Kidney (tissue), 2 donors: Measurements from ENCODE around the gene TMEM273.

DNA sequence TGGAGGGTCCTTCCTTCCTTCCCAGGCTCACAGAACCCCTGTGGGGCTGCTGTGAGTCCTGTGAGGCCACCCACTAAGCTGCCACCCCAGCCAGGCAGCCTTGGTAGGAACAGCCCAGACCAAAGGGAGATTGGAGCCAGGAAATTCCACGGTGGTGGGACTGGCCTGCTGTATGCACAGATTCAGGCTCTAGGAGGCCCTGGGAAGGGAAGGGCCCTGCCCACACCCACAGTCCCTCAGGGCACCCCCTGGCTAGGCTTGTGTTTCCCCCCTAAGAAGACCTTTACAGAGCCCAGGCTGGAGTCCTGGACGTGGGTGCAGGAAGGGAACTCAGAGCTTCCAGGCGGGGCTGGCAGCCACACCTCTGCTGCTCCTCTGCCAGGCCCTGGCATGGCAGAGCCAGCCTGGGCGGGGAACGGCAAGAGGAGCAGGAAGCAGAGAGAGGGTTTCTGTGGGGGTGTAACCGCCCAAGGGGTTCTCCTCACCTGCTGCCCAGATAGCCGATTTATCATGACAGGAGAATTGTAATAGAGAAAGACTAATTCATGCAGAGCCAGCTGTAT lies 32.9 kb downstream of the GPRIN2 start:
- PRO-cap, result no peak
- RRBS, result no CpG with 5 or more reads among the region's 7 CpGs

GRCh38 chr10:46542877-46543125 lies 13.7 kb downstream of the GPRIN2 start:
- PRO-cap, result no peak
- RRBS, result no CpG with 5 or more reads among the region's 1 CpG

DNA sequence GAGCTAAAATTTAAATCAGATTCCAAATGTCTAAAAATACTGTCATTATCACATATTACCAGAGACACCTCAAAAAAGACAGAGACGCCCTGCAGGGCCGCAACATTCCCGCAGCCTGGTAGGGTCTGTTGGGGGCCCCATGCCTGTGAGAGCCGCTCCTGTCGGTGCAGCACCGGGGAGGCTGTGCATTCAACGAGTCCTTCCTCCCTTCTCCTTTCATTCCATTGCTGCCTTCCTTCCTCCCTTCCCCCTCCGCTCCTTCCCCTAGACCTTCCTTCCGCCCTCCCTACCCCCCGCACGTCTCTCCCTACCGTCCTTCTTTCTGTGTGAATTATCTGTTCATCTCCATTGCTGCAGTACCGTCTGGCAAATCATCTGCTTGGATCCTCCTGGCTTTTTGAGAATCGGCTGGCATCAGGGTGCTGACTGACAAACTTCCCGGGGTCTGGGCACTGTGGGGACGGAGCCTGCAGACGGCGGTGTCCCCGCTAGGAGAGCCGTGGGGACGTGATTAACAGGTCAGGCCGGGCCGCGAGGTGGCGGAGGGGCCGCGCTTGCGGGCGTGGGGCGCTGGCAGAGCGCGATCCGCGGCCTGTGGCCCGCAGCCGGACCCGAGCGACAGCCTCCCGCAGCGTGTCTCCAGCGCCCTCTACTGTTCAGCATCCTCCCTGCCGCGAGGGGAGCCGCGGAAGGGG lies 18.7 kb downstream of the SYT15 start:
- PRO-cap, result no peak
- RRBS, result 0% methylated on average over 5 of the region's 45 CpGs

GRCh38 chr10:47026056-47026322 lies 114.8 kb downstream of the PTPN20 start:
- PRO-cap, result no peak
- RRBS, result no CpG with 5 or more reads among the region's 6 CpGs

DNA sequence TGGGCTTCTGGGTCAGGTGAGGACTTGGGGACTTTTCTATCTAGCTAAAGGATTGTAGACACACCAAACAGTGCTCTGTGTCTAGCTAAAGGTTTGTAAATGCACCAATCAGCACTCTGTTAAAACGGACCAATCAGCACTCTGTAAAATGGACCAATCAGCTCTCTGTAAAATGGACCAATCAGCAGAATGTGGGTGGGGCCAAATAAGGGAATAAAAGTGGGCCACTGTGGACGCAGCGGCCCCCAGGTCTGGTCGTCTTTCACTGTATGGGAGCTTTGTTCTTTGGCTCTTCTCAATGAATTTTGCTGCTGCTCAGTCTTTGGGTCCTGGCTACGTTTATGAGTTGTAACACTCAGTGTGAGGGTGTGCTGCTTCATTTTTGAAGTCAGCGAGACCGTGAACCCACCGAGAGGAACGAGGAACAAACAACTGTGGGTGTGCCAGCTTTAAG lies 171.1 kb downstream of the PTPN20 start:
- PRO-cap, result no peak
- RRBS, result no CpG with 5 or more reads among the region's 9 CpGs

GRCh38 chr10:47166836-47167096 lies 133.2 kb upstream of the GDF10 start:
- PRO-cap, result no peak
- RRBS, result no CpG with 5 or more reads among the region's 4 CpGs

DNA sequence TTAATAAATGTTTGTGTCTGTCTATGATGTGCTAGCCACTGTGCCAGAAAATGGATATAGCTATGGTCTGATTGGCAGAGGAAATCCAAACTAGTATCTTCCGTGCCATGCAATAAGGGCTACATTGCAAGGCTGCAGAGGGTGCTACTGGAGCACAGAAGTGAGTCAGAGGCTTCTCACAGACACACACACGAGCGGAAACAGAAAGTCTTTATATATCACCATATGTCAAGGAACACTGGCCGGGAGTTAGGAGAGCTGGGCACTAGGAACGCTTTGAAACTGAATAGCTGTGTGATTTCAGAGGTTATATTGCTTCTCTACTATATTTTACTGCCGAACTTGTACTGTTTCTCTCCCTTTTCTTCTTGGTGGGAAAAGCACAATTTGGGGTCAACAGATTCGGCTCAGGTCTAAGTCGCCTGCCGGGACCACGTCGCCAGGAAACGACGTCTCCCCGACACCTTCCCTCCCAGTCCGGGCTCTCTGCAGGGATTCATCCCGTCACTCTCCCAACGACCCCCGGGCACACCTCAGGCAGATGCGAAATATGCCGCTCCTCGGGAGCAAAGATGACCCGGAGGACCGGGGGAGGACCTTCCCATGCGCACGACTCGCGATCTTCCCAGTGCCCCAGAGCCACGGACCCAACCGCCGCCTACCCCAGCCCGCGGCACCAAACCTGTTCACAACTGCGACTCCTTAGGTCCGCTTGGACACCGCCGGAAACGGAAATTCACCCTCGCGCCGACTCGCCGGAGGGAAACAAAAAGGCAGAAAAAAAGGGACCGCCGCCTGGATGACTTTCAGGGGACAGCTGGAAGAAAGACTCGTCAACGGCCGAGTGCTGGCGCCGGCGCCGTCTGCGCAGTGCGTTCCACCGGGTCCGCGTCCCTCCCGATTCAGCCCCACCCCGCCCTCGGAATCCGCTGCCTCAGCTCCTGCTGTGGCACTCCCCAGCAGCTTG lies 29.6 kb upstream of the AGAP9 start:
- PRO-cap, result bidirectional peak, plus-strand start at position 776 of the sequence, minus-strand start at position 704 of the sequence
- RRBS, result no CpG with 5 or more reads among the region's 60 CpGs

- PRO-cap, result no peak
- RRBS, result no CpG with 5 or more reads among the region's 5 CpGs
Observed at GRCh38 chr10:47706560-47706985, 56.8 kb downstream of the SYT15B start.

DNA sequence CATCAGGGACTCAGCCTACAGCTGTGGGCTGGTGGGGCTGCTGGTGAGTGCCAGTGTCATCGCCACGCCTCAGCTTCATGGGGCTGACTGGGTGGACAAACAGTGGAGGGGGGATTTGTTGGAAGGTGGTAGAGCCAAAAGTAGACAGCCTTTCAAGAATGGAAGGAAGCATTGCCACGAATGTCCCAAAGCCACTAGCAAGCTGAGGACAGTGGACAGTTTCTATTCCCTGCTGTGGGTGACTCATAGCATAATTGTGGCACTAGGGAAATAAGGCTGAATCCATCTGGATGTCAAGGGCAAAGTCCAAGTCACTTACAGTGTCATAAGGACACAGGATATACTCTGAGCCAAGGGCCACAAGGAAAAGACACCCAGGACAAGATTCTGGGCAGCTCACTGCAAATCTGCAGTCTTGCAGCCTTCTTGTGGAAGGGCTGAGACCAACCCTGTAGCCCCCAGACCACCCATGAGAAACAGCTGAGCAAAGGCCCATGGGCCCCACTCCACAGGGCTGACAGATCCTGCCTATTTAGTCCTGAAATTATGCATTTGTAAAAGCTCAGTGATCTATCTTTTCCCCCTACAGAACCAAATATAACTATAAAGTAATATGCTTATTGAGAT lies 79.6 kb downstream of the FRMPD2 start:
- PRO-cap, result no peak
- RRBS, result no CpG with 5 or more reads among the region's 3 CpGs

DNA sequence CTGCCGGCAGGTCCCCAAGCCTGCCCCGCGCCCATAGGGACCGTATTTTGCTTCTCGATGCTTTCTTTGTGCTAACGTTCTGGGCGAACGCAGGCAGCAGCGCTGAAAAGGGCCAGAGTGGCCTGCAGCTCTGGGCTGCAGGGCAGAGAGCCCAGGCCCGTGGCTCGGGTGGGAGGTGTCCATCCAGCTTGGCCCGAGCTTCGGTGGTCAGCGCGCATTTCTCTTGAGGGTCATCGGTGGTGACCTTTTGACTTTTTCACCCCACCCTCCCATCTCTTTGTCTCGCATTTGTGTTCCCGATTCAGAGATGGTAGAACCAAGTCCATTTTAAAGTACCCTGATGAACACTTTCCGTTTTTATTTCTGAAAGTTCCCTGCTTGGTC lies 771 bp downstream of the MAPK8 start:
- PRO-cap, result no peak
- RRBS, result no CpG with 5 or more reads among the region's 19 CpGs

DNA sequence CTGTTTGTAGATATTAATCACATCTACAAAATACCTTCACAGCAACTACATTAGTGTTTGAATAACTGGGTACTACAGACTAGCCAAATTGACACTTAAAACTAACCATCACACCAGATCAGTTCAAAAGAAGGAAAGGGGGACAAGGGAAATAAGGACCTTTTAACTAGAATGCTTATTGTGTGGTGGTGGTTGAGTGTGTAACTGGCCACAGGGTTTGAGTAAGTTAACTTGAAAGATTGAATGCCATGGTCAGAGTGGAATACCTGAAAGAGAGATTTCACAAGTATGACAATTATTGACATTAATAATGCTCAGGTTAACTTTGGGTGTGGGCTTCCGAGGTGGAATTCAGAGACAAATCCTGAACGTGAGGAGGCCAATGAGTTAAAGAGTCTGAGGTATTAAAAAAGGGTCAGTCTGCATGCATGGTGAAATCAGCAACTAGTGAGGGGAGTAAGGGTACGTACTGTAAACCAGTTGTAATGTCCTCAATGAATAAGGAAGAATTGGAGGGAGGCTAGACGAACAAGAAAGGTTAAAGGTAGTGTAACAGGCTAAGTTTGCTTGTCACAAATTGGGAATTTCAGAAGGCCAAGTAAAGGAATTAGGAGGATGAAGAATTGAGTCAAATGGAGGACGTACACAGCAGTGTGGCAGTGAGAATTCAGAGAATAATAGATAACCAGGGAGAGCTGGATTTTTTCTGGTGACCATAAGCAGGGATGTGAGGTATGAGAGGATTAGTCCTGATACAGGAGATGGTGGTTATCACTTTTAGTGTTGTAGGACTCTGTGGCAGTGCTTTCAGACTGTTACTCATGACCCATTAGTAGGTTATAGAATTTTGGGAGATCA lies 12.0 kb downstream of the MAPK8 start:
- PRO-cap, result no peak
- RRBS, result no CpG with 5 or more reads among the region's 5 CpGs

- PRO-cap, result no peak
- RRBS, result no CpG with 5 or more reads among the region's 3 CpGs
Observed at GRCh38 chr10:48342343-48342946, 36.0 kb downstream of the MAPK8 start.

GRCh38 chr10:48354101-48354778 lies 47.8 kb downstream of the MAPK8 start:
- PRO-cap, result no peak
- RRBS, result no CpG with 5 or more reads among the region's 5 CpGs

- PRO-cap, result no peak
- RRBS, result no CpG with 5 or more reads among the region's 5 CpGs
Observed at GRCh38 chr10:48577037-48577455, 27.8 kb downstream of the ARHGAP22 start.

- PRO-cap, result no peak
- RRBS, result no CpG with 5 or more reads among the region's 1 CpG
Observed at GRCh38 chr10:48623615-48623829, 18.6 kb upstream of the ARHGAP22 start.

- PRO-cap, result no peak
- RRBS, result no CpG with 5 or more reads among the region's 1 CpG
Observed at GRCh38 chr10:48677986-48678414, 6.7 kb upstream of the WDFY4 start.

DNA sequence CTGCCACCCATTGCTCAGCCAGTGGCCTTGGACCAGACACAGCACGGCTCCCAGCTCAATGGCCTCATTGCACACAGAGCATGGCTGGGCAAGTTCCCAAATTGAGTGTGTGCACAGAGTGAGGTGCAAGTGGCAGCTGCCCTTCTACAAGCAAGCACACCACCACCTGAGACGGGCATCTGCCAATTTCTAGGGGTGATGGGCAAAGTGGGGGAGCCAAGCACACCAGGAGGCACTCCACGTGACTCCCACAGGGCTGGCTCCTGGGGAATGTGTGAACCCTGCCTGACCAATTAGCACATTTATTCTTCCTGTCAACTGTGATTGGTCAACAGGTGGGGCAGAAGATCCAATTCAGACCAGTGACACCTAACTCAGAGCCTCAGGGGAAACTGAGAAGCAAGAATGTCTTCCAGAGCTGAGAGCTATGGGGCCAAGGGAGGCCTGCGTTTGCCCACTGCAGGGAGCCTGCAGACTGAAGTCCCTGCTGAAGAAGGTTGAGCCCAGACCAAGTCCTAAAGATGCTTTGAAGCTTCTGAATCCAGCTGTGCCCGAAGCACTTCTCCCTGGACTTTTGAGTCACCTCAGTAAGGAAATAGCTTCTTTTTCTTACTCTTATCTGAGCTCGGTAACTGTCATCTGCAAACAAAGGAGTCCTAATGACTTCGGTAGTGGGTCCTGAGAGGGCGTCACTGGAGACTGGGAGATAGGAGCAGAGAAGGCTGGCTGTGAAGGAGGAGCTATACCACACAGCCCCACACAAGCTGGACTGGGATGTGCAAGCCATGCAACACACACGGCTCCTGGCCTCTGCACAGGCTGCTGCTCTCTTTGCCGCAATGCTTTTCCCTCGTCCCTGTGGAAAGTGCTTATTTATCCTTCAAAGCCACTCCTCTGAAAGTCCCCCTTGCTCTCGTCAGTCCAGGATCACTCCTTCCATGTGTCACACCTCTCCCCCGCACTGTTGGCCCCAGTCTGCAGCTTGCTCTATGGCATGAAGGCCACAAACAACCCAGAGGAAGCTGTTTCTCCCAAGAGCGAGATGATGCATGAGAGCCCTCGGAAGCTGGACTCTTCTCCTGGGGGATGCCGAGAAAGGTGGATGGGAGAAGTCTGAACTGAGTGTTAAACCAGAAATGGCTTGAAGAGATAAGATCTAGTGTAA lies 15.2 kb downstream of the TMEM273 start:
- PRO-cap, result no peak
- RRBS, result no CpG with 5 or more reads among the region's 16 CpGs

DNA sequence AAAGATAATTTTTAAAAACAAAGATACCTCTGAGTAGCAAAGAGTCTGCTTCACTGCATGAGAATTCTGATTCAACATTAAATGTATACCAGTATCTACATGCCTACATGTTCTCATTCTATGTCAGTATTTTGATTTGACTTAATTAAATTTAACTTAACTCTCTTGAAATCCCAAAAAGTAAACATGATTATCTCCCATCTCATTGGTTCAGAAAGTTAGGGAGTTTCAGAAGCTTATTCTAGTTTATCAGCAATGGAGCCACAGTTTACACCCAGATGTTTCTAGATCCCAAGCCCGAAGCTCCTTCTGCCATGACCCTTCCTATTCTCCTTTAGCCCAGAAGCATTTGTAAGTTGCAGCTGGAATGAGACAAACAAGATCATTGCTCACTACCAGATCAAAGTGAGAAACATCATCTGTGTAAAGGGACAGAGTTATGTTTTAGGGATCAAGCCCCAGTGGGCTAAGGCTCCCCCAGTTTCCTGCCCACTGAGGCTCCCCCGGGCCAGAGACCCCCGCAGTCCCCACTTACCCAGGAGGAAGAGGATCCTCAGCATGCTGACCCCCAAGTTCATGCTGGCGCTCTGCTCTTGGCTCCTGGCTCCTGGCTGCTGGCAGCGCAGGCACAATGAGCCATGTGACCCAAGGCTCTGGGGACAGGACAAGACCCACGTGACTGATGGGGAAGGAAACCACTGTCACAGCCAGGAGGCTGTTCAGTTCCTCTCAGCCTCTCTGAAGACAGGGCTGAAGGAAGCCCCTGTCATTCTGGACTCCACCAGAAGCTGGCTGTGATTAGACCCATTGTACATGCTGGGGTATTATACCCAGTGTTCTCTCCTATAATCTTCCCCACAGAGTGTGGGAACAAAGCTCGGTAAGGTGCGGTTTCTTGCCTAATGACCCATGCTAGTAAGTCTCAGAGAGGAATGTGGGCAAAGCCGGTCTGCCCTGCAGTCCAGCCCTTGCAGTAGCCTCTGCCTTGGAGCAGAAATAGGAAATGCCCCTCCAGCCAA lies at the start of gene TMEM273:
Gene TMEM273, minus strand, starts transcription at position 633 of the 1,019 bp plus-strand sequence.
- PRO-cap, result bidirectional peak, plus-strand start at position 747 of the sequence, minus-strand start at position 630 of the sequence
- RRBS, result no CpG with 5 or more reads among the region's 9 CpGs

DNA sequence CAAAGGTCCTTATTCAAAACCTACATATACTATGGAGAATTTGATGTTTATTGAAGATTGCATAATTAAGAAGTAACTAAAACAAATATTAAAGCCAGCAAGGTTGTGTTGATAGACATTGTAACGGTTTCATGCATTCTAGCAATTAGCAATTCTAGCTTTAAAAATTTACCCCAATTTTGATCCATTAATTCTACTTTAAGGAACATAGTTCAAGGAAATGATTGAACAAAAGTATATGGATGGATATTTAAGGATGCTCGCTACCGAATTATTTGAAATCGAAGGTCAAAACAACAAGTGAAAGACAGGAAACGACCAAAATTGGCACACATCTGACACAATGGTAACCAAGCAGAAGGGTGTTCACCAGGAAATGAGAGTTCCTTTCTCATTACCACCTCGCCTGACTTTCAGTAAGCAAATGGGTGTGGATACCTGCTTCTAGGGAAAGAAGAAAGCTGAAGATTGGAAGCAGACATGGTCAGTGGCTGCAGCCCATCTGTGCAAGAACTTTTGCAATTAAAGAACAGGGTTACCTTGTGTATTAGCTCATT lies 5.9 kb upstream of the TMEM273 start:
- PRO-cap, result no peak
- RRBS, result no CpG with 5 or more reads among the region's 6 CpGs

DNA sequence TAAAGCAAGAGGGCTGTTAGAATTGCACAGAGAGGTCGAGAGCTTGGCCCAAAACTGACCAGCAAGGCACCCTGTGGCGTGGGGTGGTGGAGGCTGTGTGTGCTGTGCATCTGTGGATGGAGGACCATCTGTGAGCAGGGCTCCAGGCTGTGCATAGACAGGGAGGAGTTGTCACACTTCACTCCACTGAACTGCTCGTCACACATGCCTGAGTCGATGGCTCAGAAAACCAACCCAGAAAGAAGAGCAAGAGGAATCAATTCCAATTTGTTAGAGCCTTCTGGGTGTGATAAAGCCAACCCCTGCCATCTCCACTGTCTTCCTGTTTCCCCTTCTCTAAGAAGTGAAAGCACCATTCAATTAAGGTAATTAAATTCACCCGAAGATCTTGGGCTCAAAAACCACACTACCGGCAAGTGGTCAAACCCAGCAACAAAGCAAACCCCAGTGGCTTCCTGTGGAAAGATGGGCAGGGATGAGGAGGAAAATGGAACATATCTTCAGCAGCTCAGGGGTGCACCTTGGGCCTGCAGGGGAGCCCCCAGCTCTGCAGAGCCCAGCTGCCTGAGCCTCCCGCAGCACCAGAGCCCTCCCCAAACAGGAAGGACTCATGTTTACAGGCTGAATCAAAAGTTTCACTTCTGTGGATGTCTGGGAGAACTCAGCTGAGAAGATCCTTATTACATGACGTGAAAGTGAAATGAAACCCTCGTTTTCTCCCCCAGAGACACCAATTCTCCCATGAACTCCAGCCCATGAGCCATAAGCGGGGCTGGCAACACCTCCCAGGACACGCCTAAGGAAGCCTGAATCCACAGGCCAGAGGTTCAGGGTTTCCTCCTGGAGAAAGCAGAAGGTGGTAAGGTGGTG lies 10.9 kb downstream of the C10orf71 start:
- PRO-cap, result no peak
- RRBS, result no CpG with 5 or more reads among the region's 11 CpGs